LUHMES (cell line): Measurements from ENCODE around the gene MAPT.

DNA sequence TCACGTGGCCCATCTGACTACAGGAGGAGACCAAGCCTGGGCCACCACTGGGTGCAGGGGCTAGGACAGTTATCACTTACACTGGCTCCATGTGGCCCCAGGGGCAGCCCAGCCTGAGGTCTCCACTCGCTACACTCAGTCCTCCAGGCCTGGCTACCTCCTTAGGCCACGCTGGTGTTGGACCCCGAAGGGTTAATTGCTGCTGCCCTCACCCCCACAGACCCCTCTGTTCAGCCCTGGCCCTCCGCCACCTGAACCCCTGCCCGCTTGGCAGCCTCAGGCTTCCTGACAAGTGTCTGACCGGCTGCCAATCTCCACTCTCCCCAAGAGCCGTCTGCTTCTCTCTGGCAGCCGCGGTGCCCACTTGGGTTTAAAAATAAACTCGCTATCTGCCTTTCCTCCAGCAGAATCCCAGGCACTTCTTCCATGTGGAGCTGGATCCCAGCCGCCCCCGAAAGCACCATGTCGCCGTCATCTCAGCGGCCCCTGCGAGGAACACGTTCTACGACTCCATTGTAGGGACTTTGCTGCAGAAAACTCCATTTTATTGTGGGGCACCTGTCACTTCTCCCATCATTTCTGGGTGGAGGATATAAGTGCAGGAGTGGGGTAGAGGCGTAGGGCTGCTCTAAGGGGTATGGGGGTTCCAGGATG lies 27.9 kb downstream of the ADAM11 start:
- PRO-cap: no peak

DNA sequence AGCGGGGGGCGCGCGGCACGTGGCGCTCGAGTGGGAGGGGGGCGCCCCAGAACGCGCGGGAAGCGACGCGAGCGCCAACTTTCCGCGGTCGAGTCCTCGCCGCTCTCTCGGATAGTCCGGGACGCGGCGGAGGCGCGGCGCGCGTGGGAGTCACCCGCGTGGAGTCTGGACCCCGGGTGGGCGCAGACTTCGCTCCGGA lies 153 bp upstream of the GJC1 start:
- PRO-cap: bidirectional peak, plus-strand start at position 48 of the sequence, minus-strand start outside the sequence

GRCh38 chr17:44848048-44848852 lies 567 bp downstream of the HIGD1B start:
- PRO-cap: no peak

GRCh38 chr17:45038714-45039190 lies 12.7 kb downstream of the DCAKD start:
- PRO-cap: no peak

- PRO-cap: no peak
These were observed 8.4 kb downstream of the PLCD3 start for GRCh38 chr17:45123890-45124338.

DNA sequence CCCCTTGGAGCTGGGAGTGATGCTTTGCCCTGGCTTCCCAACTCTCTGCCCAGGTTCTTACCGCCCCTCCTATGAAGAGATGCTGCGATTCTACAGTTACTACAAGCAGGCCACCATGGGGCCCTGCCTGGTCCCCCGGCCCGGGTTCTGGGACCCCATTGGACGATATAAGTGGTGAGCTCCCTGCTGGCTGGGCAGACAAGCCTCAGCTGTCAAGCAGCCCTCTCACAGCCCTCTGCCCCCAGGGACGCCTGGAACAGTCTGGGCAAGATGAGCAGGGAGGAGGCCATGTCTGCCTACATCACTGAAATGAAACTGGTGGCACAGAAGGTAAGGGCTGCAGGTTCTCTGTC lies 936 bp downstream of the ACBD4 start:
- PRO-cap: no peak

DNA sequence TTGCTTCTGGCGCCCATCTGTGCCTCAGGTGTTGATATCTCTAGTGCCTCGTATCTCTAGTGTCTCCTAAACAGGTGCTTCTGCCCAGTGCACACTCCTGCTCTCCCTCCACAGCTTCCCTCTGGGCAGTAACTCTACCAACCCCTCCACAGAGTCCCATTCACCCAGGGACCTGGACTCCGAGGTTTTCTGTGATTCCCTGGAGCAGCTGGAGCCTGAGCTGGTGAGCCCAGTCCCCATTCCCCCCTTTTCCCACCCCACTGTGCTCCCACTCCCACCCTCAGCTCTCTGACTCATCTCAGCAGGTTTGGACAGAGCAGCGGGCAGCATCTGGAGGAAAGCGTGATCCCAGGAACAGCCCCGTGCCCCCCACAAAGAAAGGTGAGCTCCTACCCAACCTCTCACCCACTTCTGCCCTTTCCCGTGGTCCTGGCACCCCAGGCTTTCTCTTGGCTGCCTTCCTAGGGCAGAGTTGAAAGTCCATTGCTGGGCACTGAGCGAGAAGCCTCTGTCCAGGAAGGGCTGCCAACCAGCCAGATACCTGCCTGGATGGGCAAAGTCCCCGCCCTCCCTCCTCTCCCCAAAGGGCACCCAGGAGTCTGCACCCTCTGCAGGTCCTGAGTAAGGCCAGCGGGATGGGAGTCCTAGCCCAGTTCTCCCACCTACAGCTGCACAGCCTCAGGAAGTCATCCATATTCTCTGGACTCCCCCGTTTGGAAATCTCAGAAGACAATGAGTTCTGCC lies 2.3 kb downstream of the ACBD4 start:
- PRO-cap: no peak

DNA sequence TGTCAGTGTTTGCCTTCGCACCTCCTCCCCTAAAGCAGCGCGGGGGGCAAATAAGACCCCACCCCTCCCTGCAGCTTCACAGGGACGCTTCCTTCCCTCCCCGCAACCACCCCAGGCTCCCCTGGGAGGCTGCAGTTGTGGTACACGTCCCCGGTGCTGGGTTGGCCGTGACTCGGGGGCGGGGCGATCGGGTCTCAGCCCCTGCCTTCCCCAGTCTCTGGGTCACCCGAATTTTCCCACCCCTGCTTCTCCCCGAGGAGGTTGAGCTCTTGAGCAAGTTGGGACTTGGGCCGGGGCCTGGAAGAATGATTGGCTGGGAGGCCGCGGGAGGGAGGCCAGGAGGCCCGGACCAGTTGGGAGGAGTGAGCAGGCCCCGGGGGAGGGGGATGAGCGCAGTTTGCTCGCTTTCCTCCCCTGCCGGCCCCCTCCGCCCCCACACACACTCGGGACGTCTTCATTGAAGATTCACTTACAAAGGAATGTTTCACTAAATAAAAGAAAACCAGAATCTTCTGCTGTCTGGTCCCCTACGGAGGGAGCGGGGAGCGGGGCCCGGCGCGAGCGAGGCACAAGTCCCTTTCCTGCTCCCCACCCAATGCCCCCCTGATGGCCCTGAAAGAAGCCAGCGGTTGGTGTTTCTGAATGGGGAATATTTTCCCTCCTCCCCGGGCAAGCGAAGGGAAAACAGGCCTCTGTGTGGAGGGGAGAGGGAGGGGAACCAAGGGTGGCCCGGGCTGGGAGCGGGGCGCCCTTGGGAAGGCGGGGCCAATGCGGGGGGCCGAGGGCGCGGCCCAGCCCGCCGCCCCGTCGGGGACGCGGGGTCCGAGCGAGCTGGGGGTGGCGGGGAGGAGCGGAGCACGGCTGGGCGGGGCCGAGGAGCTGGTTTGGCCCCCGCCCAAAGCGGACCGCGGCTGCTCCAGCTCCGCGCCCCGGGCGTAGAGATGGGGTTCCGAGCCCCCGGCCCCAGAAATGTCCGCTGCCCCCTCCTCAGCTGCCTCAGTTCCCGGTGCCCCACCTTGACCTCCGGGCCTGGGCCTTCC lies 4.3 kb upstream of the HEXIM1 start:
- PRO-cap: no peak

DNA sequence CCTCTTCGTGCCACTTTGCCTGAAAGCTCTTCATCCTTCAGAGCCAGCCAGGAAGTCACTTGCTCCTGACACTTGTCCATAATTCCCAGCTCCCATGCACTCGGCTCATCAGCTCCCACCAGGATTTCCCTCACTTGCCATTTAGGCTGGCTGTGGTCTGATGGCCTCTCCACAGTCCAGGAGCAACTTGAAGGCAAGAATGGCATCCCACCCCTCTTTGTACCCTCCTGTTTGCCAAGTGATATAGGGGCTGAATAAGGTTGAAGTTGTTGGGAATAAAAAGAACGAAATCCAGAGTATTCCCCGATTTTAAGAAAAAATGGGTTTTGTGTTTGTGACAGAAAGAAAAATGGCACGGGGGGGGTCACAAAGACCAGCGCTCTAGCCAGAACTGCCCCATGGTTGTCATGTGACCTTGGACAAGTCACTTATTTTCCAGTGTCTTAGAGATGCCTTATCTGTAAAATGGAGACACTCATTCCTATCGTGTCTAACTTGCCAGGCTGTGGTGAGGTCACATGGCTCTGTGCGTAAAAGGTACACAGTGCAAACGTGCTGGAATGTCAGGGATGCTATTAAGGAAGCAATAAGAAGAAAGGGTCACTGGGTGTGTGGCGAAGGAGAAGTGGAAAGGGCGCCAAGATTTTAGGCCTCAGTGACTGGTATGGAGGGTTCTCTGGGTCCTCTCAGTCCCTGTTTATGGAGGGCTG lies 1.7 kb upstream of the HEXIM1 start:
- PRO-cap: no peak

DNA sequence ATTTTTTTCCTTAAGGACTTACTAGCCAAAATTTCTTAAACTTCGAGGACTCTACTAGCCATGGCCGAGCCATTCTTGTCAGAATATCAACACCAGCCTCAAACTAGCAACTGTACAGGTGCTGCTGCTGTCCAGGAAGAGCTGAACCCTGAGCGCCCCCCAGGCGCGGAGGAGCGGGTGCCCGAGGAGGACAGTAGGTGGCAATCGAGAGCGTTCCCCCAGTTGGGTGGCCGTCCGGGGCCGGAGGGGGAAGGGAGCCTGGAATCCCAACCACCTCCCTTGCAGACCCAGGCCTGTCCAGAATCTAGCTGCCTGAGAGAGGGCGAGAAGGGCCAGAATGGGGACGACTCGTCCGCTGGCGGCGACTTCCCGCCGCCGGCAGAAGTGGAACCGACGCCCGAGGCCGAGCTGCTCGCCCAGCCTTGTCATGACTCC lies 873 bp downstream of the HEXIM1 start:
- PRO-cap: bidirectional peak, plus-strand start at position 334 of the sequence, minus-strand start at position 149 of the sequence

DNA sequence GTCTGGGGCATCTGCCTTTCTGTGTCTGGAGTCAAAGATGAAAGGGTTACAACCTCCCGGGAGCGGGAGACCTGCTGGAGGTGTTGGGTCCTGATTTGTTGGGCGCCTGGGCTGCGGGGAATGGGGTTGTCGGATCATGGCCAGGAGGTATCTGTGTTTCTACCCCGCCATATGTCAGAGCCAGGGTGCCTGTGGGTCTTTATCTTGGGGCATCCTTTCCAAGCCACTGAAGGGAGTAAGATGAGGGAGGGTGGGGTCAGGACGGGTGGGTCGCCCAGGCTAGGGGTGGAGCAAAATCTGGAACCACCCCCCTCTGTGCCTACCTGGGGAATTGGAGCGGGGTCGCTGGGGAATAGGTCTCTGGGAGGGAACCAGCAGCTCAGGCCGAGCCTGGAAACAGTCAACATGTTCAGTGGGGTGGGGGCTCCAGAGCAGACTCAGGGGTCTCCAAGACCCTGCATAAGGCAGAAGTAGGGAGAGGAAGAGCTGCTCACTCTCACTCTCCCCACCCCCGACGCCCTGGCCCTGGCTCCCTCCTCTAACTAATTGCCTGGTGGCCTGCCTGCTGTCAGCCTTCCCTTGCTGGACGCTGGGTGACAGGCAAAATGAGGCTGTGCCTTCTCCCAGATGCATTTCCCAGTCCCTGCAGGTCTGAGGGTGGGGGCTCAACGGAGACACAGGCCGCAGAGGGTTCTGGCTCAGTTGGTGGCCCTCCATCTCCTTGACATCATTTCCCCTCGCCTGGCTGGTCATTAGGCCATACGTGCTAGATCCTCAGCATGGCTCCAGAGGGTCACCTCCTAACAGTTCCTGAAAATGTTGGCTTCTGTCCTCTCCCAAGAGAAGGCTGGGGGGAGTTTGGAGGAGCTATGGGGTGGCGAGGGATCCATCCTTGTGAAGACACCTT lies 1.2 kb downstream of the FMNL1 start:
- PRO-cap: no peak

GRCh38 chr17:45240924-45241357 lies 19.3 kb downstream of the FMNL1 start:
- PRO-cap: no peak

GRCh38 chr17:45248132-45248527 lies 13.8 kb downstream of the SPATA32 start:
- PRO-cap: no peak

DNA sequence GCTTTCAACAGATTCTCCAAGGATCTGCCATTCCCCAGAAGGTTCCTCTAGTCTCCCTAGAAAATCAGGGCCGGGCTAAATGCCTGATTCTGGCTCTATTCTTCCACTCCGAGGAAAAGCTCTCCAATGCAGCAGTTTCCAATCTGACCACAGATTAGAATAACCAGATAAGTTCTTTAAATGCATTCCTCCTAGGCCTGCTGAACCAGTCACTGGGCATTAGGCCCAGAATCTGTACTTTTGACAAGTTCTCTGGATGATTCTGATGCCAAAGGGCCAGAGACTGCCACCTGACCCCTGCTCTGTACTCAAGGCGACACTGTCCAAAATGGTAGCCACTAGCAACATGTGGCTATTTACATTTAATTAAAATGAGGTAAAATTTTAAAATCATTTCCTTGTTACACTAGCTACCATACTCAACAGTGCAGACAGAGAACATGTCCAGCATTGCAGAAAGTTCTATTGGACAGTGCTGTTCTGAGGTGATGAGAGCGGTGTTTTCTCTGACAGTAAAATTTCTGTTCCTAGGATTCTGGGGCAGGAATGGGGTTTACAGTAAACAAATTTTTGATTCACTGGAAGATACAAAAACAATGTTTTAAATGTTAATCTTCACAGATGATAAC lies 22.2 kb downstream of the MAP3K14 start:
- PRO-cap: no peak

DNA sequence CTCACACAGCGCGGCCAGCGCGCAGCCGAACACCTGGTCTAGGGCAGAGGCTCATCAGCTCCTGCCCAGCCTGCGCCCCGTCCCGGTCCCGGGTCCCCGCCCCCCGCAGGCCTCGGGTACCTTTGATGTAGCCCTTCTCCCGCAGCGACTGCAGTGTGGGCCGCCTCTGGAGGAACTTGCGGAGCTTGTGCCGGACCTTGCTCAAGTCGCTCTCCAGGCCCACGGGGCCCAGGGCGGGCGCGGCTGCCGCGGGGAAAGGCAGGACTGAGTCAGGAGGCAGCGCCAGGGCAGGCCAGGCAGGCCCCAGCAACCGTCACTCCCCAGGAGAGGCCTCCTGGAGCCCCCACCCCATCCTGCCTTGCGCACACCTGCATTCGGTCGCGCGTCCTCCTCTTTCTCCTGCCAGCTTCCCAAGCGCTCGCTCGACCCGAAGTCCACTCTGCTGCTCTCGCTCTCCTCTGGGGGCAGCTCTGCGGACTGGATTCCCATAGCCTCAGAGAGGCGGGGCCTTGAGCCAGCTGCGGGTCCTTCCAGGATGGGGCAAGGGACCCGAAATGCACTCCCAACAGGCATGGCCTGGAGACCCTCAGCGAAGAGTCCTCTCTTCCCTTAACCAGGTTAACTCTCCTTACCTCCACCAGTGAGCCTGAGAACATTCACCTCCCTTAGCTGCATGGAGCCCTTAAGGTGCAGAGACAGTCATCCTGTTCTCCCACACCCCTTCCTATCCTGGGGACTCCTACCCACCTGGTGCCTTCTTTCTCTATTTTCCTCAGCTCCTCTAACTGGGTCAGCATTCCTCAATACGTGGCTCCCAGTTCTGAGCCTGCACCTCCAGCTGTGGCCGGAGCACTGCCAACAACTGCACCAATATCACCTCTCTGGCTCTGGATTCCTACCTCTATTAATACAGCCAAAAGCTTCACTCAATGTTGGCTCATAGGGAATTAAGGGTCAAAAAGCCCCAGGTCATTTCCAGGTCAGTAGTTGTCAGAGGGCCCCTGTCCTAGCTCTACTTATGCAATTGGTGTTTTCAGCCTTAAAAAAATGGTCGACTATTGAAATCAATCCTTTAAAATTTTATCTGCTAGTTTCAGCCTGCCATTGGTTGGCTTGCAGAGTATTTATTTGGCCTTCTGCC lies 35.8 kb downstream of the ARHGAP27 start:
- PRO-cap: no peak

DNA sequence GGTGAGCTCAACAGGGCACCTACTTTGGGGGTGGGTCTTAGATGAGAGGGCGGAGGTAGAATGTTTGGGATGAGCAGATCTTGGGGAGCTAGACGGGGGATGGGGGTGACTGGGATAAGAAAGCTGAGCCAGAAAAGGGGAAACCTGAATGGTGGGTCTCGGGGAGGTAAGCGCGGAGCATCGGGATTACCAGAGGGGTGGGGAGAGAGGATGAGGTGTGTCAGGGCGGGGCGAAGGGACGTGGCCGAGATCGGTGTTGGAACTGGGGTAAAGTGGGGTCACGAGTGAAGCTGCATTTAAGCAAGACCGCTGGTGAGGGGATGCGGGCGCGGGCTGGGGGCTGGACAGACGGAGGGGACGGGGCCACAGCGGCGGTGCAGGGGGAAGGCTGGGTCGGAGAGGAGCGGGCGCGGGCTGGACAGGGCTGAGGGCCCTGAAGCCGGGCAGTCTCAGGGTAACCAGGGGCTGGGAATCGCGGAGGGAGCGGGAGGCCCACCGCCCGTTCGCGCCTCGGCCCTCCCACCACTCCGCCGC lies 365 bp downstream of the PLEKHM1 start:
- PRO-cap: no peak

DNA sequence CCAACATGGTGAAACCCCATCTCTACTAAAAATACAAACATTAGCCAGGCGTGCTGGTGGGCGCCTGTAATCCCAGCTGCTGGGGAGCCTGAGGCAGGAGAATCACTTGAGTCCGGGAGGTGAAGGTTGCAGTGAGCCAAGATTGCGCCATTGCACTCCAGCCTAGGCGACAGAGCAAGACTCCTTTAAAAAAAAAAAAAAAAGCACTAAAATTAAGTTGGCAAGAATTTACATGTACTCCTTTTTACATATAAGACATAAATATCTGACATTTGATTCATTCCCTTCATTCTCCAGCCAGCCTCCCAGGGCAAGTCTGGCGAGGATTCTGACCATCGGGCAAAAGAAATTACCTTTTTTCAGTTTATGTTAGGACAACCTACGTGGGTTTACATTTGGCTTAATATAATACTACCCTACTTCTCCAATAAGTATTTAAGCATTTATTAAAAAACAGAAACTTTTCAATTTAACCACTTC lies 92.3 kb upstream of the PLEKHM1 start:
- PRO-cap: no peak

- PRO-cap: no peak
These were observed 142.9 kb upstream of the CRHR1 start for GRCh38 chr17:45641068-45641863.

GRCh38 chr17:45893740-45895070 lies at the start of gene MAPT:
TSS of gene MAPT (plus strand) at chr17:45894554.
- PRO-cap: unidirectional peak, minus-strand start at chr17:45894249

- PRO-cap: no peak
These were observed 21.2 kb downstream of the MAPT start for GRCh38 chr17:45915684-45915883.